Jejunum (tissue), 1 donor: ENCODE data around the genes TRPM4 and TBC1D17.

DNA sequence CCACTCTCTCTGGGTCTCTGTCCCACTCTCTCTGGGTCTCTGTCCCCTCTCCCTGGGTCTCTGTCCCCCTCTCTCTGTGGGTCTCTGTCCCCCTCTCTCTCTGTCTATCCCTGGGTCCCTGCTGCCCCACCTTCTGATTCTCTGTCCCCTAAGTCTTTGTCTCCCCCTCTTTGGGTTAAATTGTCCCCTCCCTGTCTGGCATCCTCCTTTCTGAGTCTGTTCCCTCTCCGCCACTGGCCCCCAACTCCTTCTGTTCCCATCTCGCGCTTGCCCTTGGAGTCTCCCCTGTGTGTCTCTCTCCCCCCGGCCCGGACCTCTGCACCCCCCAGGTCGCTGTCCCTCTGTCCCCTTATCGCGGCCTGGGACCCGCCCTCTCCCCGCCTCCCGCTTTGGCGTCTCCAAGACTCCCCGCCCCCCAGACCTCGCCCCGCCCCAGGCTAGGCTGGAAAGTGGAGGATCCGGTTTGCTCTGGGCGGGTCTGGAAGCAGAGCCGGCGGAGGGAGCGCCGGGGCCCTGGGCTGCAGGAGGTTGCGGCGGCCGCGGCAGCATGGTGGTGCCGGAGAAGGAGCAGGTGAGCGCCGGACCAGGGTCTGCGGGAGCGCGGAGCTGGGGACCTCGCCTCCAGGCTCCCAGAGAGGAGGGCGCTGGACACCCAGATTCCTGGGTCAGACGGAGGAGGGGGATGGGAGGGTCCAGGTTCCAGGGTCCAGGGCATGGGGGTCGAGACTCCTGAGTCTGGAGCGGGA lies at the start of gene TRPM4:
TRPM4 (plus strand) TSS at position 473 of the 746 bp plus-strand sequence.
- PRO-cap, result bidirectional peak, plus-strand start at position 487 of the sequence, minus-strand start at position 312 of the sequence

- PRO-cap, result no peak
Measured at GRCh38 chr19:49356054-49356404, 6.2 kb downstream of the TEAD2 start.

- PRO-cap, result no peak
Measured at GRCh38 chr19:49399842-49400407, 11.9 kb downstream of the KASH5 start.

DNA sequence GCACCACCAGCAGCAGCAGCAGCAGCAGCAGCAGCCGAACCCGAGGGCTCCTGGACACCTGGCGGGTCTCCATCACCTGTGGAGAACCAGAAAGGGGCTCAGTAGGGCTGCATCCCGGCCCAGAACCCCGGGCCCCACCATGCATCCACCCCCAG lies 97 bp downstream of the PTH2 start:
- PRO-cap, result no peak

DNA sequence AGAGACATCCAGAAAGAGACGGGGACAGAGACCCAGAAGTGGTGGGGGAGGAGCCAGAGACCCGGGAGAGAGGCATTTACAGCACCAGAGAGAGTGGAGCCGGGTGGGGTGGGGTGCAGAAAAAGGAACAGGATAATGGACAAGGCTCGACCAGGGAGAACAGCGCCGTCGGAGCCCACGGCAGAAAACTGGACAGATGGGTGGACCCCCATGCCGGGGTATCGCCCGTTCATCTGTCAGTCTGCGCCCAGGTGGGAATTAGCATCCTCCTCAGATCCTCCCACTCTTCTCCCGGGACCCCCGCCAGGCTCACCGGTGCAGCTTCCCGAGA lies 357 bp downstream of the SLC17A7 start:
- PRO-cap, result no peak

DNA sequence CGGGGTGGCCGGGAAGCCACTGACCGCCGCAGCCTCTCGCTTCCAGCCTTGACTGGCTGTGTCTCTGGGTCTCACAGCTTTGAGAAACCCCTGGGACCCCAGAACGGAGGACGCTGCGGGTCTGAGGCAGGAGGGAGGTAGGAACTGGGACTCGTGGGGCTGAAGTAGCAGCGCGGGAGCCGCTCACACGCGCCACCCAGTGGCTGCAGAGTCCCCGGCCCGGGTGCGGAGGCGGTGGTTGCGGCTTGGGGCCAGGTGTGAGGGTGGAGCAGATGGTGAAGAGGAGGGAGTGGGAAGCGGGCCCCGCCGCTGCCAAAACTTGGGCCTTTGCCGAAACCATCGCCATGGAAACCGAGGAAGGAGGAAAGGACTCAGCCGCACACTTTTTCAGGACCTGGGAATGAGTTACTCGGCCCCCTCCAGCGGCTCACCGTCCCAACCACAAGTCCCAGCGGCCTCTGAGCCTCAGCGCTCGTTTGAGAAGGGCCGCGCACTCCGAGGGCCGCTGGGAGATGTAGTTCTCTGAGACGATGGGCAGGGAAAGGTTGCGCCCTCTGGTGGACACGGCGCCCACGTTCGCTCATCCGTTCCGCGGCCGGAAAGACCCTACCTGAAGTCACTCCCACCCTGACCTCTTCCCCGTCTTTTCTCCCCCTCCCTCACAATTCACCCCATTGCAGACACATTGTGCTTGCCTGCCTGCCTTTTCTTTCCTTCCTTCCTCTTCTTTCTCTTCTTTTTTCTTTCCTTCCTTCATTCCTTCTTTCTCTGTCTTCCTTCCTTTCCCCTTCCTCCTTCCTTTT lies 2.2 kb upstream of the SLC17A7 start:
- PRO-cap, result unidirectional peak, minus-strand start at position 161 of the sequence

GRCh38 chr19:49487812-49488743 lies 670 bp downstream of the RPL13A start:
- PRO-cap, result no peak

DNA sequence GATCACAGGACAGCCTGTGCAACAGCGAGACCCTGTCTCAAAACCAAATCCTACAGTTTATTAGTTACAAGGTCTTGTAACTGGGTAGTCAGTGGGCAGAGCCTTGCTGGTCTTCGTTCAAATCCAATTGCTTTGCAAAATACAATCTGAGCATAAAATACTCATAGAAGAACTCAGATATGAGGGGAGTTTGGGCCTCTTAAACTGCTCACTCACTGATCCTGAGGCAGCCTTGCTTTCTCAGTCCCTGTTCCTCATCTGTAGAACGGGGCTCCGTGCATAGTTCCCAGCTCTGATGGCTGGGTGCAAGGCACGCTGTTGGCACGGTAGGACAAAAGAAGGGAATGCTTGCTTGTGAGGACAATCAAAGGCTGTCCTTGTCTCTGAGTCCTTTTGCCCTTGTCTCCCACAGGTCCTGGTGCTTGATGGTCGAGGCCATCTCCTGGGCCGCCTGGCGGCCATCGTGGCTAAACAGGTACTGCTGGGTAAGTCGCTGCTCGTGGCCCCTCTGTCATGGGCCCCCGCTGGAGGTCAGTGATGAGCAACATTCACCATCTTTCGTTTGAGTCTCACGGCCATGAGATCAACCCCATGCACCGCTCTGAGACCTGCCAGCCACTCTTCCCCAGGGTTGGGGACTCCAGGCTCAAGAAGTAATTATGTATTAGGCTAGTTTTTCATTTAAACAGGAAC lies 2.2 kb downstream of the RPL13A start:
- PRO-cap, result no peak

GRCh38 chr19:49491729-49492400 lies 4.4 kb upstream of the RPS11 start:
- PRO-cap, result no peak

DNA sequence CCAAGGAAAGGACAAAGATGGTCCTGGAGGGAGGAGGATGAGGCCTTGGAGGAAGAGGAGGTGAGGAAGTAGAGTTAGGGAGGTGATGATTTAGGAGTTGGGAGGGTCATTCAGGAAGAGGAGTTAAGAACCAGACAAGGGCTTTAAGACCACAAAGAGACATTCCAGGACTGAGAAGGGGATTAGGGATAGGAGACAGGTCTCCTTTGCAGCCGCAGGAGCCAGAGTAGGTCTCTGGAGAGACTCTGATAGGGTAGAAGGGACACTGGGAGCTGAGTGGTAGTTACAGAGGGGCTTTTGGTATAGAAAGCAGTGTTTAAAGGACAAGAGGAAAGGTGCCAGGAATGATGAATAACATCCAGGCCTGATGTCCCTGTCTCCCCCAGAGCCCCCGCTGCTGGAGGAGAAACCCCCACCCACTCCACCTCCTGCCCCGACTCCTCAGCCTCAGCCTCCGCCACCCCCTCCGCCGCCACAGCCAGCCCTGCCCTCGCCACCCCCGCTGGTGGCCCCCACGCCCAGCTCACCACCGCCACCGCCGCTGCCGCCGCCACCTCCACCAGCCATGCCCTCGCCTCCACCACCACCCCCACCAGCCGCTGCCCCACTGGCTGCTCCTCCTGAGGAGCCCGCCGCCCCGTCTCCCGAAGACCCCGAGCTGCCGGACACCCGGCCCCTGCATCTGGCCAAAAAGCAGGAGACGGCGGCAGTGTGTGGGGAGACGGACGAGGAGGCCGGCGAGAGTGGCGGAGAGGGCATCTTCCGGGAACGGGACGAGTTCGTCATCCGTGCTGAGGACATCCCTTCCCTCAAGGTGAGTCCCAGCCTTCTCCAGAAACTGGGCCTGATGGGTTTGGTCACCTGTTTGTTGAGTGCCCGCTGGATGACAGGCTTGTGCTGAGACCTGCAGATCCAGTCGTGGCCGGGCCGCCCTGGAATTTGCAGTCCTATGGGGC lies 10.4 kb downstream of the PRR12 start:
- PRO-cap, result no peak

DNA sequence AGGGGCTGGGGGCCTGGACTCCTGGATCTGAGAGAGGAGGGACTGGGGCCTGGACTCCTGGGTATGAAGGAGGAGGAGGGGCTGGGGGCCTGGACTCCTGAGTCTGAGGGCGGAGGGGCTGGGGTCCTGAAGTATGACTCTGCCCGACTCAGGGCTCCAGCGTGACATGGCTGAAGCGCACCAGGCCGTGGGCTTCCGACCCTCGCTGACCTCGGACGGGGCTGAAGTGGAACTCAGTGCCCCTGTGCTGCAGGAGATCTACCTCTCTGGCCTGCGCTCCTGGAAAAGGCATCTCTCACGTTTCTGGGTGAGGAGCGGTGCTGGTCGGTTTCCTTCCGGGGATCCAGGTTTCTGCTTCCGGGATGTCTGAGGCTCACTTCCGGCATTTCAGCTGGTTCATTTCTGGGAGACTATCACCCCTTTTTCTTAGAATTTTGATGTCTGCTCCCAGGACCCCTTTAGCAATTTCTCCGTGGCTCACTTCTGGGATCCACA lies 1.2 kb downstream of the CPT1C start:
- PRO-cap, result no peak

GRCh38 chr19:49876401-49877221 lies 544 bp downstream of the AKT1S1 start:
- PRO-cap, result unidirectional peak, minus-strand start at chr19:49876646; unidirectional peak, plus-strand start at chr19:49877098

GRCh38 chr19:49877585-49878590 lies at the start of gene TBC1D17:
TBC1D17 (plus strand) TSS chr19:49877702.
- PRO-cap, result unidirectional peak, plus-strand start at chr19:49877702; bidirectional peak, plus-strand start at chr19:49878141, minus-strand start at chr19:49877918

- PRO-cap, result unidirectional peak, minus-strand start at chr19:49890590
Measured at GRCh38 chr19:49889982-49891160, 6.3 kb downstream of the IL4I1 start.

DNA sequence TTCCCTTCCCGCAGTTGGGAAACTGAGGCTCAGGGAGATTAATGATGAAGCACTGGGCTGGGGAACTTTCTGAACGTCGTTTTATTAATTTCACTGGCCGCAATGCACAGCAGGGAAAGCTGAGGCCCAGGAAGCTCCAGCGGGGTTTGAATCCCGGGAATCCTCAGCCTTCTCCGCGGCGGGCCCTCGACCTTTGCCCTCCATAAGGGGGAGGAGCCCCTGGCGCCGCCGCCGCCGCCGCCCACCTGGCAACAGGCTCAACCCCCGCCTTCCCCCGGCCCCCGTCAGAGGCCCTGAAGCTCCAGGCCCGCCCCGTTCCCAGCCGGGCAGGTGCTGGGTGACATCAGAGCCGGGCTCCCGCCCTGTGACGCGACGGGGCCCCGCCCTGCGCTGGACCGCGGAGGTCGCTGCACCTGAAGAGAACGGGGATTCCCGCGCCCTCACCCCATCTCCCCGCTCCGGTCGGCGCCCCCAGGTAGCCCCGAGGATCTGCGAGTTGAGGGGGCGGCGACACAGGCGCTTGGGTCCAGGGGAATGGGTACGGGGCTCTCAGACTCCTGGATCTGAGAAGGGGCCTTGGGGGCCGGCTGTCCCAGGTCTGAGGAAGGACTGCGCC lies 1.8 kb downstream of the MYH14 start:
- PRO-cap, result bidirectional peak, plus-strand start at position 398 of the sequence, minus-strand start at position 195 of the sequence

DNA sequence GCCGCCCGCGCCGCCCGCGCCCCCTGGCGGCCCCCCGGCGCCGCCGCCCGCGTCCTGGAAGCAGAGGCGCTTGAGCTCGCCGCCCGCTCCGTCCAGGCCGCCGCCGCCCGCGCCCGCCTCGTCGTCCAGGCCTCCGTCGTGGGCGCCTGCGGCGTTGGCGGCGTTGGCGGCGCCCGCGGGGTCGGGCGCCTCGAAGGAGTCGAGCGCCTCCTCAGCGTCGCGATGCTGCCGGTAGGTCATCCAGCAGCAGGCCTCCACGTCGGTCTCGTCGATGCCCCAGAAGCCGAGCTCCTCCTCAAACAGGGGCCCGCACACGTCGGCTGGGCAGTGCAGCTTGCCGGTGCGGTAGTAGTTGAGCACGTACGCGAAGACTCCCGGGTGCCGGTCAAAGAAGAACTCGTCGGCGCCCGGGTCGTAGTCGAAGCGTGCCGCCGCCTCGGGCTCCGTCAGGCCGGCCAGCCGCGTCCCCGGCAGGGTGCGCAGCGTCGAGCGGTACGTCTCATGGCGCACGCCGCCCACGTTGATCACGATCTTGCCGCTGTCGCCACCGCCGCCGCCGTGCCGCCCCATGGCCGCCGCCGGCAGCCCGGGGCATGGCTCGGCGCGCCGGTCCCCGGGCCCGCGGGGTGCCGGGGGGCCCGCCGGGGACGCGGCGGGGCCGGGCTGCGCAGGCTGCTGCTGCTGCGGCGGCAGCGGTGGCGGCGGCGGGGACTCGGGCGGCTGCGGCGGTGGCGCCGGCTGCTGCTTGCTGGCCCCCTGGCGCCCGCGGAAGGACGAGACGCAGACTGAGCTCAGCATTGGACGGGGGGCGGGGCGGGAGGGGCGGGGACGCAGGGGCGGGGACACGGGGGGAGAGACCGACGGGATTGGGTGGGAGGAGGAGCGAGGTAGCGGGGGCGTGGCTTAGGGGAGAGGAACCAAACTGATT lies 628 bp downstream of the KCNC3 start:
- PRO-cap, result unidirectional peak, minus-strand start at position 772 of the sequence

- PRO-cap, result no peak
Measured at GRCh38 chr19:50380211-50380540, 3.9 kb downstream of the NR1H2 start.

DNA sequence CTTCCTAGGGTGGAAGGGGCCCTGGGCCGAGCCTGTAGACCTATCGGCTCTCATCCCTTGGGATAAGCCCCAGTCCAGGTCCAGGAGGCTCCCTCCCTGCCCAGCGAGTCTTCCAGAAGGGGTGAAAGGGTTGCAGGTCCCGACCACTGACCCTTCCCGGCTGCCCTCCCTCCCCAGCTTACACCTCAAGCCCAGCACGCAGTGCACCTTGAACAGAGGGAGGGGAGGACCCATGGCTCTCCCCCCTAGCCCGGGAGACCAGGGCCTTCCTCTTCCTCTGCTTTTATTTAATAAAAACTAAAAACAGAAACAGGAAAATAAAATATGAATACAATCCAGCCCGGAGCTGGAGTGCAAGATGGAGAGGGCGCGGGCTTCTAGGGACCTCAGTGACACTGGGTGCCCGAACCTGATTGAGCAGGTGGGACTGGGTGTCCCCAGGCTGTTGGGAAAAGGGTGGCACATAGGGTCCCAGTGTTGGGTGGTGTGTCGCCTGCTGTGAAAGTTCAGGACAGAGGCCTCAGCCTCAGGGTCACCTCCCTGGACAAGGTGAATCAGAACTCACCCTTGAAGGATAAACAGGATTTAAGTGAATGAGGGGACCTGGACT lies 1.4 kb upstream of the POLD1 start:
- PRO-cap, result no peak

GRCh38 chr19:50607695-50608612 lies 31.7 kb downstream of the SYT3 start:
- PRO-cap, result no peak

DNA sequence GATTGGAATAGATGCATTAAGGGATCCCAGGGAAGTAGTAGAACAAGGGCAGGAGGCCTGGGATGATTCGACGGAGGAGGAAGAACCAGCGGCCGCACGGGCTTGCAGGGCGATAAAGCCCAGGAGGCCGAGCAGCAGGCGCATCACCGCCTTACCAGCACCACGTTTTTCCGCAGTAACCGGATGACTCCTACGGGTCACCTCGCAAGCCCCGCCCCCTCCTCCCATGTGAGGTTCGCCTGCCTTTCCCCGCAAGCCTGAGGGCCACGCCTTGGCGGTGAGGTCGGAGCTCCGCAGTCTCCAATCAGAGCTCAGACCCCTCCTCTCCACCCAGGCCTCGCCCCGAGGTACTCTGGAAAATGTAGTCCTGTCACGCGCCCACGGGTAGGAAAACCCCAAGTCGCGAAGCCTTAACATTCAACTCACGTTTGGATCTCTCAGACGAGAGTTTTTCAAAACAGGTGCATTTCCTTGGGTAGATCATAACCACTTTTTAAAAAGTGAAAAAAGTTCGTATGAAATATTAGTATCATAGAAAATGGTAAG lies 5.2 kb downstream of the CLEC11A start:
- PRO-cap, result no peak